Stomach (tissue), 7 donors: ENCODE data around the genes GSDMA, NR1D1, MSL1 and CDC6.

GRCh38 chr17:39738059-39738500 is 342 bp downstream of the GRB7 start:
- PRO-cap, result bidirectional peak, plus-strand start at chr17:39738350, minus-strand start at chr17:39738225
- RAMPAGE, long total RNA, 5 experiments, result start-site peak on the plus strand in 3 of 5 experiments, at chr17:39738296-39738358 at its widest, 10 to 45 reads per replicate
- RRBS, result 6% methylated on average over 6 of the region's 22 CpGs

DNA sequence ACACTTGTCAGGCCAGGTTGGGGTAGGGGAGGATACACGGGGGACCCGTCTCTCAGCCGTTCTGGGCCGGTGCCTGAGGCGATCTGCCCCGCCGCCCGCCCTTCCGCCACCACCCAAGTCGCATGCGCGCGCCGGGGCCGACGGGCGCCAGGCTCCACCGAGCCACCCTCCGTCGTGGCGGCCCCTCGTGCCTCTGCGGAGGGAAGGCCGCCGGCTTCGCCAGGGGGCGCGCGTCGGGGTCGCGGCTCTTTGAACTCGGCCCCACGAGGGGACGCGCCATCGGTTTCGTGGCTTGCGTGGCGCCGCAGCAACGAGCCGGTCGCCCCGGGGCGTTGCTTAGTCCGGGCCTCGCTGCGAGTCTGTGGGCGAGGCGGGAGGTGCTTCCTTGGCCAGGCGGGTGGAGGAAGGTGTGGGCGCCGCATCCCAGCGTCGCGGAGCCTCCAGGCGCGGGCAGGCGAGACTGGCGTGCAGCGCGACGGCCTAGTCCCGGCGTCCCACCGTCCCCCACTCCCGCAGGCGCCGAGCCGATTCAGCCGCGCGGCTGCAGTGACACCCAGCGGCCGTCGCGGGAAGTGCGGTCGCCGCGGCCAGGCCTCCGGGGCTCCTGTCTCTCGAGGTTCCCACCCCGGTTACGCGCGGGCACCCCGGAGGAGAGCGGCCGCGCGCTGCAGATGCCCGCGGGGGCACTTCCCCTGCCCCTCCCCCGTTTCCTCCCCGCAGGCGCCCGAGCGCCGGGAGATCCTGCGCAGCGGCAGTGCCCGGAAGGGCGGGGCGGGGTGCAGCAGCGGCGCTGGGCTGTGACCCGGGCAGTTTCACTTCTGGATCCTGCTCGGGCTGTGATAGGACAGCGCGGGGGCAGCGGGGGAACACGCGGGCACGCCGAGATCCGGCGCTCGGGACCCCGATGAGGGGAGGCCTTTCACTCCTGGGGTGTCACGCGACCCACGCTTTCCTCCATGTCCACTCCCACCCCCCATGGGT is 16.4 kb downstream of the GRB7 start:
- PRO-cap, result bidirectional peak, plus-strand start at position 123 of the sequence, minus-strand start at position 85 of the sequence; bidirectional peak, plus-strand start at position 279 of the sequence, minus-strand start at position 195 of the sequence; unidirectional peak, minus-strand start at position 361 of the sequence; bidirectional peak, plus-strand start at position 754 of the sequence, minus-strand start at position 509 of the sequence
- RAMPAGE, long total RNA, 5 experiments, result no peak in any of the 5 experiments
- RRBS, result 1% methylated on average over 72 of the region's 124 CpGs

GRCh38 chr17:39754780-39755142 is 17.0 kb downstream of the GRB7 start:
- PRO-cap, result no peak
- RAMPAGE, long total RNA, 5 experiments, result no peak in any of the 5 experiments
- RRBS, result 6% methylated on average over 2 of the region's 29 CpGs

DNA sequence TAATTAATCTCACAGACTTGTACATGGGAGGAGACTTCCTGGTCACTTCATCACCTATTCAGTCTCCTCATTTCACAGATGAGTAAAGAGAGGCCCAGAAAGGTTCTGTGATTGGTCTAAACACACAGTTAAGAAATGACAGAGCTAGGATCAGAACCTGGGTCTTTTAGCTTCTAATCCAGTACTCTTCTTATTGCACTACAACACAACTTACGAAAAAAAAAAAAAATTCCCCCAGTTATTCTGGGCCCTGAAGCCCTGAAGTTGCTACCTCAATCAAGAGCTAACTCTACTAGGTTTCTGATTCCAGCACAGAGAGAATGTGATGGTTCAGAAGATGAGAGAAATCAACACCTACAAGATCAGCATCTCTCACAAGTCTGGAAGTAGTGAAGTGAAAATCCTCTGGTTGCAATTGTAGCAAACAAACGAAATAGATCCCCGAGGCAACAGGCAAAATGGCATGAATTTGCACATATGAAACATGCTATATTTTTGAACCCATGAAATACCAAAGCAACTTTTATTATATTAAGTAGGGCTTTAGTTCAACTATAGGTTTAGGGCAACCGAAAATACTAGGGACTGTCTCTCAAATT is 37.4 kb downstream of the GRB7 start:
- PRO-cap, result no peak
- RAMPAGE, long total RNA, 5 experiments, result no peak in any of the 5 experiments
- RRBS, result no CpG with 5 or more reads among the region's 4 CpGs

- PRO-cap, result no peak
- RAMPAGE, long total RNA, 5 experiments, result no peak in any of the 5 experiments
- RRBS, result no CpG with 5 or more reads among the region's 15 CpGs
Observed at GRCh38 chr17:39828032-39829045, 35.8 kb downstream of the IKZF3 start.

DNA sequence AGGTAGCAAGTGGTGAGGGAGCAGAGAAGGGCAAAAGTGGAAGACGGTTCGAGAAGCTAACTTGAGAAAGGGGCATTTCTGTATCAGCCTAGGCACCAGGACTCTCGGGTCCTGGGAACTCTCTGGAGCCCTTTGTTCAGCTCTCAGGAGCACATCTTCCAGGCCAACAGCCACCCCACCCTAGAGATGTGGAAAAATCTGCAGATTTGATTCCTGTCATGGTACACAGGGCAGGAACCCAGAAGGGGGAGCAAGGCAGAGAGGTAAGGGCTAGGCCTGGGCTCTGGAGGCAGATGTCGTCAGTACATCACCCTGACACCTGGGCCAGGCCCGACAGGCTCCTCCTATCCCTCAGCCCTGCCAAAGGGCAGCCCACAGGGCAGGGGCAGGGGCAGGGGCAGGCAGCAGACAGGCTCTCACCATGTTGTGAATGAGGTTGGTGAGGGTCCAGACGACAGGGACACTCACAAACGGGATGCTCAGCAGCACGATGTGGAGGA is 3.7 kb downstream of the ORMDL3 start:
- PRO-cap, result no peak
- RAMPAGE, long total RNA, 5 experiments, result no peak in any of the 5 experiments
- RRBS, result no CpG with 5 or more reads among the region's 8 CpGs

- PRO-cap, result unidirectional peak, plus-strand start at chr17:39926720; unidirectional peak, plus-strand start at chr17:39927028; unidirectional peak, minus-strand start at chr17:39927314
- RAMPAGE, long total RNA, 5 experiments, result no peak in any of the 5 experiments
- RRBS, result 1% methylated on average over 19 of the region's 46 CpGs
Observed at GRCh38 chr17:39926408-39927465, 664 bp downstream of the ORMDL3 start.

- PRO-cap, result no peak
- RAMPAGE, long total RNA, 5 experiments, result no peak in any of the 5 experiments
- RRBS, result no CpG with 5 or more reads among the region's 6 CpGs
Observed at GRCh38 chr17:39962729-39963334, at the start of gene GSDMA. Gene GSDMA (plus strand): TSS chr17:39963004.

DNA sequence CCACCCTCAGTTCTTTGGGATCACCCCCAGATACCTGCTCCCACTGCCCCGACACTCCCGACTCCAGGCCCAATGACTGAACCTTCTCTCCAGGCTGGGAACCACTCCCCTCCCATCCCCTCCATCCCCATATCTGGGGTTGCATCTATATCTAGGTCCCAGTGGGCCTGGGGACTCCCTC is 566 bp downstream of the PSMD3 start:
- PRO-cap, result no peak
- RAMPAGE, long total RNA, 5 experiments, result no peak in any of the 5 experiments
- RRBS, result no CpG with 5 or more reads among the region's 2 CpGs

GRCh38 chr17:40019160-40019919 is 4.1 kb downstream of the CSF3 start:
- PRO-cap, result no peak
- RAMPAGE, long total RNA, 5 experiments, result start-site peak on the minus strand in 3 of 5 experiments, at chr17:40019422-40019866 at its widest, 14 to 34 reads per replicate
- RRBS, result no CpG with 5 or more reads among the region's 24 CpGs

DNA sequence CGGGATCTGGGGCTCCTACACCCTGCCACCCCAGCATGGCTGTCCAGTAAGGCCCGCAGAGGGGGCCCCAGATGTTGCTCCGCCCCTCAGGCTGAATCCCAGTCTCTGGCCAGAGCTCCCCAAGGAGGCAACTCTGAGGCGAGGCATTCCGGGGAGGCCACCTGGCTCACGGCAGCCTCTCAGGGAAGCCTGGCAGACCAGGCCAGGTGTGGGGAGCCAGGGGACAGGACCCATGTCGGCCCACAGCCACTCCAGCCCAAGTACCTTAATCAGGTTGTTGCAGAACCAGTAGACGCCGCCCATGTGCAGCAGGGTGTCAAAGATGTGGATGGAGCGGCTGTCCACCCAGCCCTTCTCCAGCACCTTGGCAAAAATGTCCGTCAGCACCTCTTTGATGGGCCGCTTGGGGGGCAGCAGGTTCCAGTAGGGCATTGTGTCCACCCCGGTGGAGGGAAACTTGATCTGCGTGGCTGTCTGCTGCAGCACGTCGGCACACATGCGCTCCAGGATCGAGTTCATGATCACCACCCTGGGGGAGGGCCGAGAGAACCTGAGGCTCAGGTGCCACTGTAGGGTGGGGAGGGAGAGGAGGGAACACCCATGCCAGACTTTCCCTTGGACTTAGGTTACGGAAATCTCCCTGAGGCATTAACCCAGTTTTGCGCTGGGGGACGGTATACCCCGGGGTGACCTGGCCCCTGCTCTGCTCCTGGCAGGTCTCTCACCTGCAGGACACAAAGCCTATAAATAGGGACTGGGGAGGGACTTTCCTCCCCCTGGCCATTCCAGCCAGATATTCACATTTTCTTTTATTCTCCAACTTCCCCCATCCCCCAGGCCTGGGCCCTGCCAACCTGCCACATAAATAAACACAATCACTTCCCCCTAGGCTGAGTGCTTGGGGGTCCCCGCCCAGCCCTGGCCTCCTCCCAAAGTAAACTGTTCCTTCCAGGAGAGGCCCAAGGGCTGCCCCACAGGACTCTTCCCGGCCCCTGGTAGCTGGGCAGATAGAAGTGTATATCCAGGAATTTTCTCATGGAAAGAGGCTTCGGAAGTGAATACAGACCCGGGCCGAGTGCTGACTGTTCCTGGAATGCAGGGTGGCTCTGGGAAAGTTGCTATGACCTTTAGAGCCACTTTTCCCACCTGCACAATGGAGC is 8.0 kb downstream of the CSF3 start:
- PRO-cap, result unidirectional peak, minus-strand start at position 519 of the sequence
- RAMPAGE, long total RNA, 5 experiments, result start-site peak on the minus strand in 4 of 5 experiments, centred at positions 255 to 486 of the sequence, 15 to 149 reads per replicate
- RRBS, result 21% methylated on average over 3 of the region's 28 CpGs

DNA sequence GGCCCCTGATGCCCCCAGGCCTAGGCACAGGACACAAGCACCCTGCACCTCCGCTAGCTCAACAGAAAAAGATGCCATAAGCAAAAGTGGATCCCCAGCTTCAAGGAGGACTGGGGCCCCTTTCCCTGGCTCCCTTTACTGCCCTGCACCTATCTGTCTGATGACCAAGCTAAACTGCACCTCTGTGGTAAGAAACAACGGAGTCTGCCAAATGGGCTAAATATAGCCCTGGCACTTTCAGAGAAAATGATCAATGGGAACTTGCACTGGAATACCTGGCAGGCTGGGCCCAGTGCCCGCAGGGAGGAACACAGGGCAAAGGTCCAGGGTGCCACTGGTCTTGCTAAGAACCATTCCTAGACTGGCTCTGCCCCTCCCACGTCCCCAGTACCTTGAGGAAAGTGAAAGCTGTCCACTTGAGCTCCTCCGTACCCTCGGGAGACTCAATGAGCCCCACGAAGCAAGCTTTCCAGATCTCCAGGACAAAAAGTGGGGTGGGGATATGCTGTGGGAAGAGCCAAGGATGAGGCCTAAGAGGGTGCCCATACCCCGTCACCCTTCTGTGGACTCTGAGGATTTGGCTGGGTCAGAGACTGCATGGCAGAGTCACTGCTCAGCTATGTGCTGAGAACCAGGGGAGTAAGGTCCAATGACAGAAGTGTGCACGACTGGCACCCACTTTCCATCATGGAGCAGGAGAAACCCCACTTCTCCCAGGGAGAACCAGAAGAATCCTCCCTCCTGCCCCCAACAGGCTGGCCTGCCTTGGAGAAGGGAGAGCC is 17.2 kb downstream of the CSF3 start:
- PRO-cap, result no peak
- RAMPAGE, long total RNA, 5 experiments, result no peak in any of the 5 experiments
- RRBS, result no CpG with 5 or more reads among the region's 9 CpGs

DNA sequence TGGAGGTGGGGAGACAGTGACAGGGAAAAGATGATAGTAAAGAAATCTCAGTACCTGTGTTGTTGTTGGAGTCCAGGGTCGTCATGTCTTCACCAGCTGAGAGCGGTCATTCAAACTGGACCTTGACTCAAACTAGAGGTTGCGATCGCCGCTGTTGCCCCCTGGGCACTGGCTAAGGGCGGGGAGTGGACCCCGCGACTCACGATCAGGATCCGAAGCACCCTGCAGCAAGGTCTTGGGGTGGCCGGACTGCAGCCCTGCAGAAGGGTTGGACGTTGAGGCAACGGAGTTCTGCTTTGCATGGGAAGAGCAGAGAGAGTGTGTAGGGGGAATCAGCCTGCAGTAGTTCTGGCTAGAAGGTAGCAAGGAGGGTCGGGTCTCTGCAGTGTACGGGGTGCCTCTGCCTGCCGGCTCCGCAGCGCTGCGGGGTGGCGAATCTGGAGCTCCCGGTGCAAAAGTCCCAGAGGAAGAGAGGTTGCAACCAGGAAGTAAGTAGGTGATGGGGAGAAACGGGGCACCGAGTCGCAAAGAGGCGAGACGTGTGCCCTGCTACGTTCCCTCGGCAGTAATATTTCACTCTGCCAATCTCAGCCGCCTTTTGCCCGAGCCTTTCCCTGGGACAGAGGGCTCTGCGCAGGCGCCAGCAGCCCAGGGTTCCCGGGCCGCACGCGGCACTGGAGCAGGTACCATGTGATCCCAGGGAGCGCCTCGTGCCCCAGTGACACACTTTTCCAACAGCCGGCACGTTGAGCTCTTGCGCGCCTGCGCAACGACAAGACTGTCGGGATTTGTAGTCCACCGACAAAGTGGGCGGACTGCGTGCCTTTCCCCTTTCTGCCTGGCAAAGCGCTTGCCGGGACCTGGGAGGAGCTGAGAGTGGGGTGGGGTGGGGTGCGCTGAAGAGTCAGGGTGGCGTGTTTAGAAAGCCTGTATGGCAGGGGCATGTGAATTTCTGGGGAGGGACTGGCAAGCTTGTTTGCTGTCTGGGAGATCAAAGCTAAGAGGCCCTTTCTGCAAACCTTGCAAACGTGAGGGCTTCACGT is at the start of gene NR1D1:
Gene NR1D1, minus strand, starts transcription at position 580 of the 1,043 bp plus-strand sequence.
- PRO-cap, result unidirectional peak, minus-strand start at position 251 of the sequence; unidirectional peak, minus-strand start at position 350 of the sequence; unidirectional peak, minus-strand start at position 402 of the sequence; unidirectional peak, minus-strand start at position 439 of the sequence; bidirectional peak, plus-strand start at position 873 of the sequence, minus-strand start at position 616 of the sequence
- RAMPAGE, long total RNA, 5 experiments, result start-site peak on the minus strand in 5 of 5 experiments, centred at positions 462 to 623 of the sequence, 5 to 27 reads per replicate
- RRBS, result under 1% methylated on average over 19 of the region's 54 CpGs

GRCh38 chr17:40101053-40101573 is 724 bp upstream of the NR1D1 start:
- PRO-cap, result bidirectional peak, plus-strand start at chr17:40101378, minus-strand start at chr17:40101279
- RAMPAGE, long total RNA, 5 experiments, result no peak in any of the 5 experiments
- RRBS, result no CpG with 5 or more reads among the region's 5 CpGs

DNA sequence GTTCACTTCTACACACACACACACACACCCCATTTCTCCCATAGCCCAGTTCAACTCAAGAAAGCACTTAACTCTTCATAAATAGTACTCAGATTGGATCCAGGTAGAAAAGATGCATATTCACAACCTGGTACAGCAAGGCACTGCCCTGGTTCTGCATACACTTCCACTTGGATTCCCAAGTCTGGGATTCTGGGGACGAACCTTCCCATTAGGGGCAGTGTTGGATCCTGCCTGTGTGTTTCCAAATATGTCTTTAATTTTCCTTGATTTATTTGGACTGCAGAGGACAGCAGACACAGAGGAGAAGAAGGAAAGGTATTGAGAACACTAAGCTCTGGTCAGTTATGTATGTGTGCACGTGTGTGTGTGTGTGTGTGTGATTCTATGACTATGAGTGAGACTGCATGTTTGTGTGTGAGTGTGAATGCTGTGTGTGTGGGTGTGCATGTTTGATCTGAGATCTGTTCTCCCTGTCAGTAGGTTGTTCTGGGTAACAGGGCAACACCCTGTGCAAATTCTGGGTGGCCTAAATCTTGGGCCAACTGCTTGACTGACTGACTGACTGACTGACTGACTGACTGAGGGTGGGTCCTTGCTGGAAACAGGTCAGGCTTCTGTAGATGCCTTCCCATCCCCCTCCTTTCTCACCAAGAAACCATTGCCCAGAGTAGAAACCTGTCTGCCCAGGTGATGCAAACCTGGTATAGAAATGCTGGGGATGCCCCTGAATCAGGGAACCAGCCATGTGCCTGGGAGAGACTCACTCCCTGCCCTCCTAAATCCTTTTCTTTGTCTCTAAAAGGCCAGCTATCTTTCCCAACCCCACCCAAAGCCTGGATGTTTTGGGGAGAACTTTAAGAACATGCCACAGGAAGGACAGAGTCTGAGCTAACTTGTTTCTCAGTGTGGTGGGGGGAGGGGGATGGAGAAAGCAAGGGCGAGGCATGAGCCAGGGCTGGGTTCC is 4.2 kb upstream of the NR1D1 start:
- PRO-cap, result unidirectional peak, plus-strand start at position 301 of the sequence
- RAMPAGE, long total RNA, 5 experiments, result no peak in any of the 5 experiments
- RRBS, result no CpG with 5 or more reads among the region's 3 CpGs

GRCh38 chr17:40109985-40110992 is 9.9 kb upstream of the NR1D1 start:
- PRO-cap, result no peak
- RAMPAGE, long total RNA, 5 experiments, result no peak in any of the 5 experiments
- RRBS, result no CpG with 5 or more reads among the region's 4 CpGs

DNA sequence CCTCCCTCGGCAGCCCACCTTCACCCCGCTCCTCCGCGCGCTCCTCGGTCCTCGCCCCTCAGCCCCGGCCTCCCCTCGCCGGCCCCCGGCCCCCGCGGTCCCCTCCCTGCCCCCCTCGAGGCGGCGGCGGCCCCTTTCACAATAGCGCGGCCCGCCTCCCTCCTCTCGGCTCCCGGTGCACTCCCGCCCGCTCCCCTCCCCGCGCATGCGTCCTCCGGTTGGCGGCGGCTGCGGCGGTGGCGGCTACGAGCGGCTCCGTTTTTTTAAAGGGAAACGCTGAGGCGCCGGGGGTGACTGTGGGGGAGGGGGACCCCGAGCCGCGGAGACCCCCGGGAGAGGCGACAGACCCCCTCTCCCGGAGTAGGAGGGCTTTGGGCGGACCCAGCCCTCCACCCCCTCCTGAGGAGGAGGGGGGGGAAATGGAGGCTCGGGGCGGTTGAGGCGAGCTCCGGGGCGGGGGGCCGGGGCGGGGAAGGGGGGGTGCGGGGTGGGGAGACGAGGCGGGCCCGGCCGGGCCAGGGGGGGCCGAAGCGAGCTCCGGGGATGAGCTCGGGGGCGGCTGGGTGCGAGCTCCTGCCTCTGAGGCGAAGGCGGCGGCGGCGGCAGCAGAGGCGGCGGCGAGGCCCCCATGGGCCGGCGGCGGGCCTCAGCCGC is at the start of gene MSL1:
Gene MSL1, plus strand, starts transcription at position 206 of the 654 bp plus-strand sequence.
- PRO-cap, result bidirectional peak, plus-strand start at position 206 of the sequence, minus-strand start at position 77 of the sequence
- RAMPAGE, long total RNA, 5 experiments, result start-site peak on the plus strand in 1 of 5 experiments, centred at position 236 of the sequence, 44 reads per replicate; start-site peak on the minus strand in 3 of 5 experiments, centred at positions 67 to 80 of the sequence, 5 to 20 reads per replicate
- RRBS, result 2% methylated on average over 60 of the region's 76 CpGs

GRCh38 chr17:40124844-40125042 is 3.0 kb downstream of the MSL1 start:
- PRO-cap, result no peak
- RAMPAGE, long total RNA, 5 experiments, result no peak in any of the 5 experiments

- PRO-cap, result no peak
- RAMPAGE, long total RNA, 5 experiments, result start-site peak on the plus strand in 1 of 5 experiments, at chr17:40190727-40190760 at its widest, 14 reads per replicate
- RRBS, result no CpG with 5 or more reads among the region's 14 CpGs
Observed at GRCh38 chr17:40190402-40190993, 13.2 kb downstream of the RAPGEFL1 start.

DNA sequence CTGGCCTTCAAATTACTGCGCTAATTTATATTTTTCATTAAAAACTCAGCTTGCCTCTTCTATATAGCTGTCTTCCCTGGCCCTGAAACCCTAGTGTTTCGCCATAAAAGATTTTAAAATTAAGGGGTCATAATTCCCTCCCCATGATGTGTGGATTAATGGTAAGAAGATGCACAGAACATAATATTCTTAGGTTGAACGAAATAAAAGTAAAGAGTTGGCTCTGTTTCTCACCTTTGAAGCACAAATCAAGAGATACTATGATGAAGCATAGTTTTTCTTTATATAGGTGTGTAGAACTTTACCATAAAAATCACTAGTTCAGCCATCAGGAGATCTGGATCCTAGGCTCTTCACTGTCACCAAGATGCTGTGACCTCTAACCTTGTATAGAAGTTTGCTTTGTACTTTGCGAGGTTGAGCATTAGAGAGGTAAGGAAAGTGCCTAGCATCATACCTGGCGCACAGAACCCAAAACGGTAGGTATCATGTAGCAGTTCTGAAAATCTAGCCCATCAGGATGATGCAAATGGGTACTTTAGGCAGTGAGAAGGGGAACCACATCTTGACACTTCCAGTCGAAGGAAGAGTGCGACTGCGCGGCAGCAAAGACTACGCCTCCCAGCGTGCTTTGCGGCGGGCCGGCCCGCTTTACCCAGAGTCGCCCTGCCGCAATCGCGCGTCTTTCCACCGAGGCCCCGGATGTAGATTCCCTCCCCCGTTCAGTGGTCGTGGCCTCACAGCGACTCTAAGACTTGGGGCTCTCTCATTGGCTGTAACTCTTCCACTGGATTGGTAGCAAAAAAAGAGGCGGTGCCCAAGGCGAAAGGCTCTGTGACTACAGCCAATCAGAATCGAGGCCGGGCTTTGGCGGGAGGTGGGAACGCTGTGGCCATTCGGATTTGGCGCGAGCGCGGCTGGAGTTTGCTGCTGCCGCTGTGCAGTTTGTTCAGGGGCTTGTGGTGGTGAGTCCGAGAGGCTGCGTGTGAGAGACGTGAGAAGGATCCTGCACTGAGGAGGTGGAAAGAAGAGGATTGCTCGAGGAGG is at the start of gene CDC6:
Gene CDC6, plus strand, starts transcription at position 895 of the 1,047 bp plus-strand sequence.
- PRO-cap, result unidirectional peak, plus-strand start at position 895 of the sequence
- RAMPAGE, long total RNA, 5 experiments, result start-site peak on the plus strand in 4 of 5 experiments, centred at positions 876 to 905 of the sequence, 5 to 53 reads per replicate
- RRBS, result 1% methylated on average over 9 of the region's 42 CpGs